ENCODE data around the gene IQCG.

DNA sequence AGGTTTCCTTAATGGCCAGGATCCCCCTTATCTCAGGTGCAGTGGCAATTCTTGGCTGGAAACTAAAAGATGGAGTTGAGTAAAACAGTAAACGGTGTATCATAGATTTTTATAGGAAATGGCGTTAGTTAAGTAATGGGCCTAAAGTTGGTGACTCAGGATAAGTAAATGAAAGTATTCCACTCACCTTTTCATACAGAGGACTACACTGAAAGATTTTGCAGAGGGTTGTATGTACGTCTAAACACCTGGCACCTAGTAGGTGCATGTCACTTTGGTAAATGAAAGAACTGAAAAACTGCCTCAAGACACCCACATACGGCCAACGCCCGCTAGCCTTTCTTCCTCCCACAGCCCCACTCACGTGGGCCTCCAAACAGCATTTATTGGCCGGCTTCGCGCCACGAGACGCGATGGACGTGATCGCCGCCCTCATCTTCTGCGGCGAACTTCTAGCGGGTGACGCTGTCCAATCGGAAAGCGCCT lies at the start of gene IQCG:
TSS of gene IQCG (minus strand) at position 334 of the 486 bp plus-strand sequence.
- RRBS: 1% methylated on average over 11 of the region's 22 CpGs

All from T47D (cell line).